ENCODE measurements around the genes SLTM and BNIP2.

GRCh38 chr15:58833404-58834307 is 62.6 kb downstream of the MINDY2 start:
- PRO-cap, result no peak
- RAMPAGE, long total RNA, 4 experiments, result no peak in any of the 4 experiments

- PRO-cap, result no peak
- RAMPAGE, long total RNA, 4 experiments, result no peak in any of the 4 experiments
Measured at GRCh38 chr15:58865447-58866093, 67.9 kb downstream of the SLTM start.

DNA sequence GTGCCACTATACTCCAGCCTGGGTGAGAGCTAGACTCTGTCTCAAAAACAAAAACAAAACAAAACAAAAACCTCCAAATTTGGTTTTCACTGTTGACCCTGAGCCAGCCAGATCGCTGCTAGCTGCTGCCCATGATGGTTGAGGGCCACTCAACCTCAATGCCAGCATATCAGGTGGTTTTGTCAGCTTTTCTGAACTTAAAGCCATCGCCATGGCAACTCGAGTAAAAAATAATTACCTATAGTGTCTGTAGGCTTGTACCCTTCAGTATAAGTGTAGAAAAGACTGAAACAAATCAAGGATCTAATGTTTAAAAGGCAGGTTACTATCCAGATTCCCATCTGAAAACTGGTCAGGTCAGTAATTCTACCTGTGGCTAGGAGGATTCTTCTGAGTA is 55.6 kb downstream of the SLTM start:
- PRO-cap, result no peak
- RAMPAGE, long total RNA, 4 experiments, result no peak in any of the 4 experiments

DNA sequence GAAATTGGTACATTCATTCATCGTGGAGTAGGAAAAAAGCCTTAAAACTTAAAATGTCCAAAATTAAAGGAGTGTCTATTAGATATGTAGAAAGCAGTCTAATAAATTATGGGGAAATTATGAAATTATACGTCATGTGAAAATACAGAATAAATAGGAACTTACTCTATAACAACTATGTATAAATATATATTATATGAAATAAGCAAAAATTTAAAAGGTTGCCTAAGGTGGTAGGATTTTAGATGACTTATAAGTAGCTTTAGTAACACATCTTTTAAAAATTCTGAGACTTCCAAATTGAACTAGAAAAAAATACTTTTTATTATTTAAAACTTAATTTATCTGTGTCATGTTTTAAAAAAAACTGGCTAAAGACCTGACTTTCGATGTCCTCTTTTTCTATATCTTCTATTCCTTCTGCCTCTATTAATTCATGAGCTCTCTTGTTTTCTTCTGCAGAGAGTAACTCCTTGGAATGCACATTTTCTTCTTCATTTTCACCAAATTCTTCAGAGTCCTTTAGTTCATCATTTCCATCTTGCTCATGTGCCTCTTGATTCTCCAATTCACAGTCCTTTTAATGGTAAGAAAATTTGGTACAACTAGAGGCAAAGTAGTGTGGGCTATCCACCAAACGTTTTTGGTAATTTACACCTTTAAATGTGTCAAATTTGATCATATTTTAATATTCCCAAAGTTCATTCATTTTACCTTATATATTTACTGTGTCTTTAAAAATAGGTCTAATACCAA is 20.2 kb downstream of the SLTM start:
- PRO-cap, result no peak
- RAMPAGE, long total RNA, 4 experiments, result no peak in any of the 4 experiments

- PRO-cap, result unidirectional peak, minus-strand start at chr15:58933644; unidirectional peak, minus-strand start at chr15:58933908
- RAMPAGE, long total RNA, 4 experiments, result start-site peak on the minus strand in 3 of 4 experiments, at chr15:58933569-58933664 at its widest, 1,001 to 1,044 reads per replicate
Measured at GRCh38 chr15:58933261-58934480, at the start of gene SLTM. Gene SLTM (minus strand): TSS chr15:58933679.

DNA sequence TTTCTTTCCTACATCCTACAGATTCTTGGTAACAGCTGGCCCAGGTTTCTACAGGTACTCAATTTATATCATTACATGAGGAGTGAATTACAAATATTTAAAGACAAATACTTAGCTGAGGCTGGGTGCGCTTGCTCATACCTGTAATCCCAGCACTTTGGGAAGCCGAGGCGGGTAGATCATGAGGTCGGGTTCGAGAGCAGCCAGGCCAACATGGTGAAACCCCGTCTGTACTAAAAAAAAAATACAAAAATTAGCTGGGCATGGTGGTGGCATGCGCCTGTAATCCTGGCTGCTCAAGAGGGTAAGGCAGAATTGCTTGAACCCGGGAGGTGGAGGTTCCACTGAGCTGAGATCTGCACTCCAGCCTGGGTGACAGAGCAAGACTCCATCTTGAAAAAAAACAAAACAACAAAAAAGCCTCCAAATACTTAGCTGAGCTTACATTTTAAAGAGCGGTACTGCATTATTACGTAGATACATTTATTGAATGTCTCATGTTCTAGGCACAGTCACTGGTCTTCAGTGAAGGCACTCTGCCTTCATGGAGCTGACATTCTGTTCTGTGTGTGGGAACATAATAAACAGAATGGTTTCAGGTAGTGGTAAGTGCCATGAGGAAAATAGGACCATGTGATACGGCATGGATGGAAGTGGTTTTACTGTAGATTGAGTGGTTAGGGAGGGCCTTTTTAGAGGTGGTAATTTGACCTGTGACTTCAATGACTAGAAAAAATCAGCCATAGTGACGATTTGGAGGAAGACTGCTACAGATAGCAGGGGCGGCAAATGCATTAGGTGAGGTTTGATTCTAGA is 3.6 kb downstream of the RNF111 start:
- PRO-cap, result no peak
- RAMPAGE, long total RNA, 4 experiments, result no peak in any of the 4 experiments

GRCh38 chr15:59124237-59124801 is 19.4 kb downstream of the CCNB2 start:
- PRO-cap, result no peak
- RAMPAGE, long total RNA, 4 experiments, result no peak in any of the 4 experiments

DNA sequence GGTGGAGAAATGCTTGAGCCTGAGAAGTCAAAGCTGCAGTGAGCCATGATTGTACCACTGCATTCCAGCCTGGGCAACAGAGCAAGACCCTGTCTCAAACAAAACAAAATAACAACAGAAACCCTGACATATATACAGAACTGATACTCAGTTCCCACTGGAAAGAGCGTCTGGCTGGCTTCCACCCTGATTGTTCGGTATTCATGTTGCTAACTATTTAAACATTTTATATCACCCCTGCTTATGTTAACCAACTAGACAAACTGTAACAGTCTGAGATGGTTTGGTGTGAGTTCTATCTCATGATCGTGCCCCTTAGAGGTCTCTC is 78.8 kb downstream of the MYO1E start:
- PRO-cap, result no peak
- RAMPAGE, long total RNA, 4 experiments, result no peak in any of the 4 experiments

DNA sequence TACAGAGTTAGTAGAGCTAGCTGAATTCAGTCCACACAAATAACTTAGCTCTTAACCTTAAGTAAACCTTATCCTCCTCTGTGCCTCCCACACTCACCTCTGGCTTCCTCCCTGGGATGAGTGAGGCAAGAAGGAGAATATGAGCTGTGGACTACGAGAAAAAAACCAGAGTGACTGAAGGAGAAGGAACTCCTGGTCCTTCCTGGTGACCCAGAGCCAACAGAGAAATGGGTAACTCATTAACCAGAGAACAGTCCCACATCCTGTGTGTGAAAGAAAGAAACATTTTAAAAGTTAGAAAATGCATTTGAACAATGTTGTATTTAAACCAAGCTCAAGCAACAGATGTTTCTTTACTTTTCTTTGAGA is 27.6 kb upstream of the FAM81A start:
- PRO-cap, result no peak
- RAMPAGE, long total RNA, 4 experiments, result no peak in any of the 4 experiments

GRCh38 chr15:59516577-59517008 is 78.6 kb downstream of the FAM81A start:
- PRO-cap, result no peak
- RAMPAGE, long total RNA, 4 experiments, result no peak in any of the 4 experiments

DNA sequence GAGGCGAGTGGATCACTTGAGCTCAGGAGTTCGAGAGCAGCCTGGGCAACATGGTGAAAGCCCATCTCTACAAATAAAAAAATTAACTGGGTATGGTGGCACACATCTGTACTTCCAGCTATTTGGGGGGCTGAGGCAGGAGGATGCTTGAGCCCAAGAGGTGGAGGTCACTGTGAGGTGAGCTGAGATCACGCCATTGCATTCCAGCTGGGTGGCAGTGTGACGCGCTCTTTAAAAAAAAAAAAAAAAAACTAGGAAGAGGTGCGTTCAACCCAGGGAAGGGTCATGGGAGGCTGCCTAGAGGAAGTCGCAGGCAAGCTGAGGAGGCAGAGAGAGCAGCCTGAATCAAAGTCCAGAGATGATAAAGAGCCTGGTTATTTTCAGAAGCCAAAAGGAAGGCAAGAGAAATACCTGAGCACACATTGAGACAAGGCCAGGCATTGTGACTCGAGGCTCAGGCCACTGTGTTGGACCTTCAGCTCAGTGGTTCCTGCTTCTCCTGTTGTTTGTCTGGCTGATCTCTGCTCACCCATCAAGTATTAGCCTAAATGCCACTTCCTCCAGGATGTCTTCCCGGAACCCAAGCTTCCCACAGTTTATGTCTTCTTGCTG is 16.2 kb upstream of the GCNT3 start:
- PRO-cap, result no peak
- RAMPAGE, long total RNA, 4 experiments, result no peak in any of the 4 experiments

GRCh38 chr15:59625724-59626335 is 14.2 kb downstream of the GCNT3 start:
- PRO-cap, result no peak
- RAMPAGE, long total RNA, 4 experiments, result no peak in any of the 4 experiments

DNA sequence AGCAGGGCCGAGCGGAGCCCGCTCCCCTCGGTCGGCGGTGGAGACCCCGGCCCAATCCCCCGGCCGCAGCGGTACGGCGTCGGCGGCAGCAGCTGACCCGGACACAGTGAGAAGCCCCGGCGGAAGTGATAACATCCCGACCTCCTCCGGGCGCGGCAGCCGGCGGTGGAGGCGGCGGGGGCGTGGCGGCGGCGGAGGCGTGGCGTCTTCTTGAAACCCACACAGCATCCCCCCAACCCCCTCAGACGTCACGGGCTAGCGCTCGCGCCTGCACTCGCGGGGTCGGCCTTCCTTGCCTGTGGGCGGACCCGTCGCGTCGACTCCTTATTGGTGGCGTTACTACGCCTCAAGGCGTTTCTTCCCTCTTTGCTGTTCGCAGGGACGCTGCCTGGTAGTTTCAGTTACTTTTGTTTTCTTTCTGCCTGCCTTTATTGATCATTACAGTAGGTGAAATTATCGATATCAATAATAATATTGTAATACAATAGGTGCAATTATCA is at the start of gene BNIP2:
TSS of gene BNIP2 (minus strand) at position 108 of the 500 bp plus-strand sequence.
- PRO-cap, result bidirectional peak, plus-strand start at position 161 of the sequence, minus-strand start at position 118 of the sequence; bidirectional peak, plus-strand start at position 244 of the sequence, minus-strand start at position 229 of the sequence
- RAMPAGE, long total RNA, 4 experiments, result start-site peak on the minus strand in 4 of 4 experiments, centred at positions 91 to 101 of the sequence, 729 to 3,294 reads per replicate

DNA sequence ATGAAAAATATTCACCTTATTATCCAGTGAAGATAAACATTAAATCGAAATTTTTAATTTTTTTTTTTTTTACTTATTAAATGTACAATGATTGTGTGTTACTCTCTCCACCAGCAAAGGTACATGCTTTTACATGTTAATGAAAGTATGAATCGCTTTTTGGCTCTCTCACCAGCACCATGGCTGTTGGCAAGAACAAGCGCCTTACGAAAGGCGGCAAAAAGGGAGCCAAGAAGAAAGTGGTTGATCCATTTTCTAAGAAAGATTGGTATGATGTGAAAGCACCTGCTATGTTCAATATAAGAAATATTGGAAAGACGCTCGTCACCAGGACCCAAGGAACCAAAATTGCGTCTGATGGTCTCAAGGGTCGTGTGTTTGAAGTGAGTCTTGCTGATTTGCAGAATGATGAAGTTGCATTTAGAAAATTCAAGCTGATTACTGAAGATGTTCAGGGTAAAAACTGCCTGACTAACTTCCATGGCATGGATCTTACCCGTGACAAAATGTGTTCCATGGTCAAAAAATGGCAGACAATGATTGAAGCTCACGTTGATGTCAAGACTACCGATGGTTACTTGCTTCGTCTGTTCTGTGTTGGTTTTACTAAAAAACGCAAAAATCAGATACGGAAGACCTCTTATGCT is 79.2 kb upstream of the BNIP2 start:
- PRO-cap, result no peak
- RAMPAGE, long total RNA, 4 experiments, result start-site peak on the plus strand in 2 of 4 experiments, centred at positions 160 to 215 of the sequence, 9 to 17 reads per replicate

- PRO-cap, result no peak
- RAMPAGE, long total RNA, 4 experiments, result start-site peak on the plus strand in 1 of 4 experiments, at chr15:59768881-59768942 at its widest, 14 reads per replicate
Measured at GRCh38 chr15:59768820-59769065, 79.6 kb upstream of the BNIP2 start.

GRCh38 chr15:59994186-59994556 is 9.9 kb upstream of the FOXB1 start:
- PRO-cap, result no peak
- RAMPAGE, long total RNA, 4 experiments, result no peak in any of the 4 experiments

GRCh38 chr15:59999540-60000089 is 4.5 kb upstream of the FOXB1 start:
- PRO-cap, result no peak
- RAMPAGE, long total RNA, 4 experiments, result no peak in any of the 4 experiments

- PRO-cap, result no peak
- RAMPAGE, long total RNA, 4 experiments, result no peak in any of the 4 experiments
Measured at GRCh38 chr15:60346425-60347683, 50.9 kb downstream of the ANXA2 start.

DNA sequence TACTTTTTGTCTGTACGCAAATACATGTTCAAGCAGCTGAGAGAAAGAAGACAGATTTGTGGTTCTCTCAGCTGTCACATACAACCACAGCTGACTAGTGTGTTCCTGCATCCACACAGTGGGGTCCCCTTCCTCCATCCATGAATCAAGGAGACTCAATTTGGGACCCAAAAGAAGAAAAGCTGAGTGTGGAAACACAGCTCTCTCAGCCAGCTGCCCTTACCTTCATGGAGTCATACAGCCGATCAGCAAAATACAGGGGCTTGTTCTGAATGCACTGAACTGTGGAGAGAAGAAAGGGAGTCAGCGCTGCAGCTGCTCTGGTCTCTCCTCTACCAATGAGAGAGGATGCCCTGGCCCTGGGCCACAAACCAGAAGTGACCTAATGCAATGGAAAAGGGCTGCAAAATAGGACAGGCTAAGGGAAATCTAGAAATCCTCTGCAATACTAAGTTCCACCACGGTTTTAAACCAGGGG is 46.8 kb downstream of the ANXA2 start:
- PRO-cap, result no peak
- RAMPAGE, long total RNA, 4 experiments, result no peak in any of the 4 experiments

DNA sequence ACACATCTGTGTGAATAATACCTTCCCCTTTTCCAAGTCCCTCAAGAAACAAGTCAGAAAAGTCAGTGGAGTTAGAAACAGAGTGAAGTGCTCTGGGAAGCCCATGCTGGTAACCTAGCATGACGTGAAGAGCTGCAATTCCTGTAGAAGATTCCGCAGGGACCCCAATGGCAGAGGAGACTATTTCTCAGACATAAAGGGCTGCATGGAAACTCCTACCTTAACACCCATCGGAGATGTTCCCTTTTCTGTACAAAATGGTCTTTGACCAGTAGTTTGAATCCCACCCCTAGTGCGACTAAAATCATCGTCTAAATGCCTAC is 16.5 kb upstream of the ICE2 start:
- PRO-cap, result no peak
- RAMPAGE, long total RNA, 4 experiments, result no peak in any of the 4 experiments